Pulmonary lymph node (tissue), 1 donor: Measurements from ENCODE around the genes C20orf203, SUN5, BPIFA1 and CHMP4B.

- PRO-cap = no peak
Observed at GRCh38 chr20:32433358-32433822, 75.3 kb downstream of the ASXL1 start.

GRCh38 chr20:32452005-32452437 lies 93.9 kb downstream of the ASXL1 start:
- PRO-cap = no peak

GRCh38 chr20:32462810-32463496 lies 104.8 kb downstream of the ASXL1 start:
- PRO-cap = no peak

GRCh38 chr20:32474504-32475022 lies 110.6 kb downstream of the NOL4L start:
- PRO-cap = no peak

DNA sequence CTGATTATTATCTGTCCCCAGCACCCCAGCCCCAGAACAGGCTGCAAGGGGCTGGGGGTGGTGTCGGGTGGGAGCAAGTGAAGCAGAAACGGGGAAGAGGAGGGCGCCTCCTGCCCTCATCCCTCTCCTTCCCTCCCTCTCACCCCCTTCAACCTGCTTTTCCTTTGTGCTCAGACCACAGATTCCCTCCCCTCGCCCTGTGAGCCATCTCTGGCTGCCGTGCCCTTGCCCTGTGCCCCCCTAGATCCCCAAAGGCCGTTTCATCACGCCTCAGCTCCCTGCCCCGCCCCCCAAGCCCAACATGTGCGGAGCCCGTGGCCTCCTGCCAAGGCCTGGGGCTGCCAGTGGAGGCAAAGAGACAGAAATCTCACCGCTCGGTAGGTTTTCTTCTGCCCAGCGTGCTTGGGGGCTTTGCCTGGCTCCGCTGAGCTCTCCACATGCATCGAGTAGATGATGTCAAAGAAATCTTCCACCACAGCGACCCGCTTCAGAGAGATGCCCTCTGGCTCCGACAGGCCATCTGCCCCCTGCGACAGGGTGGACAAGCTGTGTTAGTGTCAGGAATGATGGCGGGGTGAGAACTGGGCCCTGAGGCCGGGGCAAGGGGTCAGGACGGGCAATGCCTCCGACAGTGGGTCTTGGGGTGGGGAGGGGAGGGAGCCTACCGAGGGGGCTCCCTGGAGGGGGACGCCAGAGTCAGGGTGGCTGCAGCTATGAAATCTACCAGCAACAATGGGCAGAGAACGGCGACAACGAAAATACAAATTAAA lies 57.6 kb downstream of the NOL4L start:
- PRO-cap = no peak

GRCh38 chr20:32535217-32535897 lies 49.8 kb downstream of the NOL4L start:
- PRO-cap = no peak

DNA sequence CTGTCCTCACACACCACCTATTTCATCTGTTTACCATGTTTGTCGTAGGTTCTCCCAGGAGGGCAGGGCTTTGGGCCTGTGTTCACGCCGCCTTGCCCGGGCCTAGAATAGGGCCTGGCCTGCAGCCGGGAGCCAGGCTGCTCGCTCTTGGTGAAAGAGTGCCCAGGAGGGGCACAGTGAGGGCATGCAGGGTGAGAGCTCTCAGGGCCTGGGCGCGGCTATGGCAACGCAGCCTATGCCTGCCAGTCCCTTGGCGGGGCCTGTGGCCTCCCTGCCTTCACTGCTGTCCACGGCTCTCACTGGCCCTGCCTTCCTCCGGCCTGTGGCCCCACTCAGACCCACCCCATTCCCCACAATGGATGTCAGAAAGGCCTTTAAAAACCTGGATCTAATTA lies 22.6 kb upstream of the NOL4L start:
- PRO-cap = no peak

DNA sequence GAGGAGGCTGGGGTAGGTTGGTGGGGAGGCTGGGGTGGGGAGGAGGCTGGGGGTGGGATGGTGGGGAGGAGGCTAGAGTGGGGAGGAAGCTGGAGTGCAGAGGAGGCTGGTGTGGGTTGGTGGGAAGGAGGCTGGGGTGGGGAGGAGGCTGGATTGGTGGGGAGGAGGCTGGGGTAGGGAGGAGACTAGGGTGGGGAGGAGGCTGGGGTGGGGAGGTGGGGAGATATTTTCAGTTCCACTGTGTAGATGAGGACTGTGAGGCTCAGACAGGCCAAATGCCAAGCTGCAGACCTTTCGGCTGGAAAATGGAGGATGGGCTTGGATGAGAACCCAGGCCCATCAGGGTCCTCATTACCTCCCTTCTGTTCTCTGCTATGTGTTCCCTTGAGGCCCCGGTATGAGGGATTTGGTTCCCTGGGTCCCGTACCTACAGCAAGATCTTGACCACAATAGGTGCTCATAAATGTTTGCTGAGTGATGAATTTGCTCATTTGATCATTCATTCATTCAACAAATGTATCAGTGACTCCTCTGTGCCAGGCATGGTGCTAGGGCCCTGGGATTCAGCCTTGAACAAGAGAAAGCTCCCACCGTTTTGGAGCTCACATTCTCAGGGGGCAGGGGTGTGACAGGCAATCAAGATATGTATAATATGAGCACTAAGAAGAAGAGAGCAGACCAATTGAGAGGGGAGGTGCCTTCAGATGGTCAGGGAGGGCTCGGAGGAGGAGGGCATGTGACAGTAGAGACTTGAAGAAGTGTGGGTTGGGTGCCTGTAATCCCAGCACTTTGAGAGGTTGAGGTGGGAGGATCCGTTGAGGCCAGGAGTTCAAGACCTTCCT lies 36.2 kb upstream of the NOL4L start:
- PRO-cap = no peak

DNA sequence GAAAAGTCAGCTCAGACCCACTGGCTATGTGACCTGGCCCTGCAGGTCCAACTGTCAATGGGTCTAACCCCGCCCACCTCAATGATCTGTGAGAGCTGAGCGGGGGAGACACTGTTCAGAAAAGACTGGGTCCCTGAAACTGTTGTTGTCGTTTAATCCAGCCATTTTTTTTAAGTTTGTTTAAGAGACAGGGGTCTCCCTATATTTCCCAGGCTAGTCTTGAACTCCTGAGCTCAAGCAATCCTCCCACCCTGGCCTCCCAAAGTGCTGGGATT lies at the start of gene C20orf203:
C20orf203 (minus strand) TSS at position 30 of the 275 bp plus-strand sequence.
- PRO-cap = no peak

DNA sequence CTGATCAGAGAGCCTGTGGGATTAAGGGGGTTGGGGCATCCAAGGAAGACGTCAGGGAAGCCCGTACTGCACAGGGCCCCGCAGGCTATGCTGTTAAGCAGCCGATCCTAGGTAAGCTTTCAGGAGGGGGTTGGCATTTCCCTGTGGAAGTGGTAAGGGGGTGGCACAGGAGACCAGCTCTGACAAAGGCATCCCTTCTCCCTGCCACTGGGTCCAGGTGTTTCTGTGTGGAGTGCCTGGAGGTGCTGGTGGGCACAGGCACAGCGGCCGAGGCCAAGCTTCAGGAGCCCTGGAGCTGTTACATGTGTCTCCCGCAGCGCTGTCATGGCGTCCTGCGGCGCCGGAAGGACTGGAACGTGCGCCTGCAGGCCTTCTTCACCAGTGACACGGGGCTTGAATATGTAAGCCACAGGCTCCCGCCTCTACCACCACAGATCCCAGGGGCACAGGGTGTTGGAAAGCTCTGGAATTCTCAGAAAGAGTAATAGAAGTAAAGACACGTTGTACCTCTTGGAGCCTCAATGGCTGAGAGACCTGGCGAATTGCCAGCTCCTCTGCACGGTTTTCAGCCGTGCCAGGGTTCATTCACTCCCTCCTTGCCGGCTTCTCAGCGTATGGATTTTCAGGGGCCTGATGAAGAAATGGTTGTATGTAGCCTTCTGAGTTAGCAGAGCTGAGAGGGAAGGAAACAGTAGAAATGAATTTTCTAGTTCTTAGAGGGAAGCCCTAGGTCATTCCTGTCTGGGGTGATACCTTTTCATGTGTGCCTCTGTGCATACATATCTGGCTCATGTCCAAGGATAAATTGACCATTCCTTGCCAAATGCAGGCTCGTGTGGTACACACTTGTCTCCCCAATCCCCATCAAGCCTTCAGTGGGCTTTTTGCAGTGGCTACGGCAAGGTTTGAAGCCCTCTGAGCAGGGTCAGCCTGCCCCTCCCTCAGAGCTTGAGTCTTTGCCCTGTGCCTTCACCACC lies 21.2 kb upstream of the MAPRE1 start:
- PRO-cap = no peak

DNA sequence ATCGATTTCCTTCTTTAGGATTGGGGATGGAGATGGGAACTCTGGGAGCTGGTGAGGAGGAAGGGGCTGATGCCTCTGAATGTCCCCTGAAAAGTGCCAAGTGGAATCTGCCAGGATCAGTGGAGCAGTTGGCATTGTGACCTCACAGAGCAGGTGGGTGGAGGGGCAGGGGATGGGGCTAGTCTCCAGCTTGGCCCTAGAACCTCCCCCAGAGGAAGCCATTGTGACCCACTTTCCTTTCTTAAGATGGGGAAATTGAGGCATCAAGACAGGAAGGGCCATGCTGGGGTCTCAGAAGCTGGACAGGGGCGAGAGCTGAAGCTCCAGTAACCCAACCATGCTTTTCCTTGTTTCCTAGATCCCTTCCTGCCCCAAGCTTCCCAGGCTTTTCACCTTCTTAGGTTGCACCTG lies at the start of gene SUN5:
SUN5 (minus strand) TSS at position 95 of the 411 bp plus-strand sequence.
- PRO-cap = no peak

- PRO-cap = no peak
Observed at GRCh38 chr20:33235864-33236247, at the start of gene BPIFA1. Gene BPIFA1, plus strand, starts transcription at chr20:33235996.

DNA sequence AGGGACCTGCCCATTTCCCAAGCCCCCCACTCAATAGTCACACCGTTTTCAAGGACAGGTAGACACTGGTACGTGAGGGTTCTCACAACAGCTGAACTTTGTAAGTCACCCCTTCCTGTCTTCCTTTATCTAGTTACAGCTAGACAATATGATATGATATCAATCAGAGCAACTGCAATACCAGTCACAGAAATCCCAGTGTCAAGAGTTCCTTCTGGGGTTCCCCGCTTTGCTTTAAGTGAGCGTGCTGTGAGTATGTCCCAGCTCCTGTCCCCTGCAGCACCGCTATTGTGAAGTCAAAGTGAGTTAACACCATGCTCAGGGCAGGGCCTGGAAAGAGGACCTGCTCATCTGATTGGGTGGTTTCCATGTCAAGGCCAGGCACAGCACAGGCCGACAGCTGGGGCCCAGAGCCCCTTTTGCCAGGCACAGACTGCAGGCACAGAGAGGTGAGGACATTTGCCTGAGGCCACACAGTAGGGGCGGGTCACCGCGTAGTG lies 6.8 kb upstream of the BPIFB1 start:
- PRO-cap = no peak

DNA sequence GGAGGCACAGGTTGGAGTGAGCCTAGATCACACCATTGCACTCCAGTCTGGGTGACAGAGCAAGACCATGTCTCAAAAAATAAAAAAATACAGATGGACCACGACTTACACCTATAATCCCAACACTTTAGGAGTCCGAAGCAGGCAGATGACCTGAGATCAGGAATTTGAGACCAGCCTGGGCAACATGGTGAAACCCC lies 21.8 kb upstream of the CBFA2T2 start:
- PRO-cap = no peak

DNA sequence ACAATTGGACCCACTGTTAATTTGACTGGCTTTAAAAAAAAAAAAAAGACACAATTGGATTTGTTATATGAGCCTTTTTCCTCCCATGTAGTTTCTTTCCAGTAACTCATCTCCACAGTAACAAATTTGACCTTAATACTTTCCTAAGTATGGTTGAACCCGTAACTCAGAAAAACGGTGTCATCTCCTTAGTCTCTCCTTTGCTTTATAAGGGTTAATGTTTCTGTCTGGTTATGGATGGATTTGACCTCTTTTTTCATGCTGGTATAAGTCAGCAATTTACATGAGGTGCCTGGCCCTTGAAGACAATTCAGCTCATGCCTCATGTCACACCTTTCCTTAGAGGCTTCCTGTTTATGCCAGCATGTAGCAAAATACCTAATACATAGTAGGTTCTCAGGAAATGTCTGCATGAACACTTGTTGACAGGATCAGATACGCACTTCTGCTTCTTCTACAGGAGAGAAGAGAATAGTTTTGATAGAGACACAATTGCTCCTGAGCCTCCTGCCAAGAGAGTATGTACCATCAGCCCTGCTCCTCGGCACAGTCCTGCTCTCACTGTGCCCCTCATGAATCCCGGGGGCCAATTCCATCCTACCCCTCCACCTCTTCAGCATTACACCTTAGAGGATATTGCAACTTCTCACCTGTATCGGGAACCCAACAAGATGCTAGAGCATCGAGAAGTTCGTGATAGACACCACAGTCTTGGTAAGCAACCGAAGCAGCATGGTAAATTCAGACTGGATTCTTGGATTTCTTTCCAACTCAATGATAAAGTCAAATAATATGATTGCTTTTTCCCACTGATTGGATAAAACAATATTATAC lies 37.6 kb upstream of the C20orf144 start:
- PRO-cap = bidirectional peak, plus-strand start at position 422 of the sequence, minus-strand start at position 319 of the sequence

GRCh38 chr20:33662909-33663613 lies 934 bp downstream of the C20orf144 start:
- PRO-cap = unidirectional peak, plus-strand start at chr20:33663308

- PRO-cap = no peak
Observed at GRCh38 chr20:33791393-33791870, 19.7 kb upstream of the CHMP4B start.

- PRO-cap = no peak
Observed at GRCh38 chr20:33796544-33797460, 14.3 kb upstream of the CHMP4B start.

- PRO-cap = unidirectional peak, plus-strand start at chr20:33811240; unidirectional peak, plus-strand start at chr20:33811350
Observed at GRCh38 chr20:33810770-33811798, at the start of gene CHMP4B. Gene CHMP4B, plus strand, starts transcription at chr20:33811348.

GRCh38 chr20:33828153-33828861 lies 17.2 kb downstream of the CHMP4B start:
- PRO-cap = no peak